Pulmonary artery (tissue), 1 donor: ENCODE results near the genes PDE1C and FKBP9.

GRCh38 chr7:30509144-30509548, 4.5 kb upstream of the GGCT start:
- PRO-cap = no peak

- PRO-cap = no peak
Measured at GRCh38 chr7:30526170-30526709, 21.6 kb upstream of the GGCT start.

GRCh38 chr7:30559403-30559942, 35.2 kb upstream of the GARS1 start:
- PRO-cap = no peak

GRCh38 chr7:30621899-30622694, 27.4 kb downstream of the GARS1 start:
- PRO-cap = no peak

DNA sequence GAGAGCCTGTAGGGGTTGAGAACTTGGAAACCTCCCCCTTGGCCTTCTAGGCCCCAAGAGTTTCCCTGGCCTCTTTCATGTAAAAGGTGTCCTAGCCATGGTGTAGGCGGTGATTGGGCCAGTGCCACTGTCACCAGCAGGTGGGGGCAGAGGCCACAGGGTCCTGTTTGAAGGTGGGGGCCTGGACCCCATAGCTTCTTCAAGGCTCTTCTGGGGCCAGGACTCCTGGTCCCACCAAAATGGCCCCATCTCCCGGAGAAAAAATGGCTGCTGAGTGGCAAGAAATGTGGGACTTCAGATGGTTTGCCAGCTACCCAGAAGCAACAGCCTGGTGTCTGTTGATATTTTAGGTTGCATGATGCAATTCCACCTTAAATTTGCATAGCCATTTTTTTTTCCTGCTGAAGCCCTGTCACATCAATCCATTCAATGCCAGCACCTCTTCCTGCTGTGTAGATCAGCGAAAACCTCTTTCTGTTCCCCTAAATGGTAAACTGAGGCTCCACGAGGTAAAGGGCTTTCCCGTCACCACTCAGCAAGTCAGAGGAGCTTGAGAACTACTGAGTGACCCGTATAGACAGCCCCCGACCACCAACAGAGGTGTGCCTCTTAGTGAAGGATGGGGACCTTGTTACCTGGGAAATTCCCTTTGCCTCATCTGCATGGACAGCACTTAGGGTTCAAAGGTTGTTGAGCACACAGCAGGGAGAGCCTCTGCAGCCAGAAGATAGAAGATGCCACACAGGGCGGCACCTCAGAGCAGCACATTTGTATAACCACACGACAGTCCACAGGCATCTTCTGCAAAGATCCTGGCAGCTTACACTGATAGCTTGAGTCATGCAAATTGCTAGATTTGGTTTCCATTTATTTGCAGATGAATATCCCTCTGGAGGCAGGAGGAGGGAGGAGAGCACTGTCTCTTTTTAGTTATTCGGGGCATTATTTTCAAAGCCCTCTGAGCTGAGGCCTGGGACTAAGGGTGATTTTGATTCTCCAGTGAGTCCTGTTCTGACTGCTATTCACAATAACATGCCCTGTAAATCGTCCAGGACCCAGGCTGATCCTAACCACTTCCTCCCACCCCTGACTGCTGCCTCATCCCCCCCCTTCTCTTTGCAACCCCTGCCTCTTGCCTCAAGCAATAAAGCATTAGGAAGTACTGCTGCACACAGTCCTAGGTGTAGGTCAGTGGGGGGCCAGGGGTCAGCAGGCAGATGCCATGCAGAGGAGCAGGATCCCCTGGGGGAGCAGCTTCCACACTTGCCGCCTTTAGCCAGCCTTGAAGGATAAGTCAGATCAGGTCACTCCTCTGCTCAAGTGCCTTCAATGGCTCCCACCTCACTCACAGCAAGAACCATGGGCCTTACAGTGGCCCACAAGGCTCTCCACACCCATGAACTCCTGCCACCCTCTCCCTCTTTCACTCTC, 24.9 kb upstream of the INMT start:
- PRO-cap = no peak

GRCh38 chr7:30760641-30761120, 8.7 kb downstream of the INMT start:
- PRO-cap = no peak

DNA sequence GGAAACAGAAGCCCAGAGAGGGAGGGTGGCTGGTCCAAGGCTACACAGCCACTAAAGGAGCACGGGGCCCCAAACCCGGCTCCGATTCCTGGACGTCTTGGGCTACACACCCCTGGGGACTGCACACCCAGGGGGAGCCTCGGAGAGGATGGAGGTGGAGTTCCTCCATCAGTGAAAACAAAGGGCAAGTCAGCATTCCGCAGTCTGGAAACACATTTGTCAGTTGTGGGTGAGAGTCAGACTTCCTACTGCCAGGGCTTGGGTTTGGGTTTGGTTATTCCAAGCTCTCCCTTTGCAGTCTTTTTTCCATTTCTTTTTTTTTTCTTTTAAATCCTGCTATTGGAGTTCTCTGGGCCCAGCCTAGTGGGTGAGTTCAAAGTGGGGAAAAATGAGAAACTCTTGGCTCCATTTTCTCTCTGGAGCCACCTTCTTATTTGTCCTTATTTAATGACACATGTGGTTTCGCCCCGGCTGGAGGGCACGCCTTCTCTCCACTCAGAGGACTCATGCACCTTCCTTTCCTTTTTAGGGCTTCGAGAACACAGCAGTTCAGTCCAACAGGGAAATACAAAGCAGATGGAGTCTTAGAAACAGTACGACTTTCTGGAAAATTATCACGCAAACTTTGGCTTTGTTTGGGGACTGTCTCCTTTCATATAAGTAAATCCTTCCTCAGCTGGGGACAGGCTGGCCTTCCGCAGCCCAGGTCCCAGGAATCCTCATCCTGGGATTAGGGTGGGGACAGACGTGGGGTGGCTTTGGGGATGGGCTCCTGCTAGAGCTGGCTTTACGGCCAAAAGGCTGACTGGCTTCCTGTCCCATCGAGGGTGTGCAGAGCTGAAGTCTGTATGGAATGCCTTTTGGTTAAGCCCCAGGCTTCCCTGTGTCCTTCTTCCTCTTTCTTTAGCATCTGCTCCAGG, 59.7 kb upstream of the AQP1 start:
- PRO-cap = bidirectional peak, plus-strand start at position 552 of the sequence, minus-strand start at position 390 of the sequence

GRCh38 chr7:30866973-30867883, 44.4 kb upstream of the AQP1 start:
- PRO-cap = no peak

GRCh38 chr7:30913089-30914184, 1.8 kb downstream of the AQP1 start:
- PRO-cap = no peak

DNA sequence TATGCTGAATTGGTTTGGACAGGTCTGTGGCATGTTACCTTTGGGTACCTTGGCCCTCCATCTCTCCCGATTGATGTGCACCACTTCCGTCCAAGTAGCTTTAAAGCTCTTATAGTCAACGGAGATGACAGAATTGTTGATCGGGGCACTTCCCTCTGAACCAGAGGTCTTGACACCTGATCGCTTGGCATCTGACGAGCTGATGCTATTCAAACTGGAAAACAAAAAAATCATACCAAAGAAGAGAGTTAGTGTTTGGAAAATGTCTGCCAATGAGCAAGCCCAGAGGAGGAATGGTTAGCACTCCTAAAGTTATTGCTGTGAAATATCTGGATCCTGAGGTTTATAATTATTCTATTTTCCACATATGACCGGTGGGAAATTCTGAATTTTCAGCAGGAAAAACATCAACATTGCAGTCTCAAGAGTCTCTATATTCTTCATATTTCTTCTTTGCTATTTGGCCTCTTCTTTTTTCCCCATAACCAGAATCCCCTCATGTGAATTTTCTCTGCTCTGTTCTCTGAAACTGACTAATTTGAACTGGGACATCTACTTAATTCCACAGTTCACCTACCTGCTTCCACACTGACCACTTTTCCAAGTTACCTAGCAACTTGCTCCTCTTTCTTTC, 136.1 kb downstream of the PPP1R17 start:
- PRO-cap = no peak

DNA sequence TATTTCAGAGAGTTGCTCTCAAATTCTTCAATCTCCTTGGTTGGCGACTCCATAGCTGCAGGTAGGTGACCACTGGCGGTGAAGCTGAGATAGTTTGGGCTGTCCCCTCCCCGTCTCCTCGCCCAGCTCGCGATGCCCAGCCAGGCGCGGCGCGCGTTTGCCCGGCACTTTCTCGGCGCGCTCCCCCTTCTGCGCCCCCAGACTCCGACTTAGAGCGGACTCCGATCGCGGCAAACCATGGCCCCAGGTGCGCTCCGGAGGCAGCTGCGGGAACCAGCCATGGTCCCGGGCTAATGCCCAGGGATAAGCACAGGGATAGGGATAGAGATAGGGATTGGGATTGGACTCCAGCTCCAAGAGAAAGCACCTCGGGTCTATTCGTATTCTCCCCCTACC, at the start of gene PDE1C:
PDE1C (minus strand) TSS at position 67 of the 396 bp plus-strand sequence.
- PRO-cap = no peak

- PRO-cap = no peak
Measured at GRCh38 chr7:32464250-32465059, 25.7 kb downstream of the LSM5 start.

DNA sequence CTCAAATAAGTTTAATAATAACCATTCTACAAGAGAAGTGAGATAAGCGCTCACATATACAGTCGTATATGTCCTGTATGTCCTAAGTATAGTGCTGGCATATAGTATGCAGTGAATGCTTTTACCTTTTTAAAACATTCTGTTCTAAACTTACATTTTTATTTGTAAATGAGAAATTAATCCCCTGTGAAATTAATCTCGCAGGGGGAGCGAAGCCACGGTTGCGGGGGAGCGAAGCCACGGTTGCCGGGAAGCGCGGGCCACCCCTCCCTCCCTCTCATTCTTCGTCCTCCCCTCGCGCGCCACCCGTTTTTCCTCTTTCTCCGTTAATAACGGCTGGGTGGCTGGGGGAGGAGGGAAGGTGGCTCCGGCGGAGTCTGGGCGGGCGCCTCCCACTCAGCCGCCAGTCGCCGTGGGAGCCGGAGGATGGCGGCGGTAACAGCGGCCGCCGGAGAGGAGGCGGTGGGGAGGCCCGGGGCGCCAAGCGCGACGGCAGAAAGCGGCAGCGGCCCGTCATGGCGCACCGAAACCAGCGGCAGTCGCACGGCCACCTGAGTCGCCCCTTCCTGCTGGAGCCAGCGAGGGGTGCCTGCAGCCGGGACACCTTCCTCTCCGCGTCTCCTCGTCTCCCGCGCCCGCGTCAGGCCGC, 163.7 kb downstream of the KBTBD2 start:
- PRO-cap = unidirectional peak, plus-strand start at position 406 of the sequence; unidirectional peak, plus-strand start at position 465 of the sequence

- PRO-cap = bidirectional peak, plus-strand start at chr7:32957418, minus-strand start at chr7:32957223
Measured at GRCh38 chr7:32957108-32957714, at the start of gene FKBP9. Gene FKBP9, plus strand, starts transcription at chr7:32957440.

DNA sequence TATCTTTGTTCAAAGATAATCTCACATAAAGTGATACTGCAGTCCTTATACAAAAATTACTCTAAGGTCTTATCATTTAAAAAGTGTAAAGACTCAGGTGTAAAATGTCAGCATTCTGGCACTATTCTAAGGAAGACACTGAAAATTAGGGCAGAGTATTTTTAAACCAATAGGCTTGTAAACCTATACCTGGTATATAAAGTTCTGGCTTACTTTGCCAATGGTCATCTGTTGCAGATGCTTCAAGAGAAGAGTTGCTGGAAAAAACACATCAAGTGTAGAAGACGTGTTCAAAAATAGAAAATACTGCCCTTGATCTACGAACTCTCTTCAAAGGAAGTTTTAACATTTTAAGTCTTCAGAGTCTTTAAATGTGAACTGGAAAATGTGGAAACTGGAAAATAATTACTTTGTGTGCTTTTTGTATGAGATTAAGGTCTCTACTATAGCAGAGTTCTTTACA, 23.9 kb downstream of the NT5C3A start:
- PRO-cap = no peak

- PRO-cap = no peak
Measured at GRCh38 chr7:33044283-33044754, 18.3 kb downstream of the NT5C3A start.

DNA sequence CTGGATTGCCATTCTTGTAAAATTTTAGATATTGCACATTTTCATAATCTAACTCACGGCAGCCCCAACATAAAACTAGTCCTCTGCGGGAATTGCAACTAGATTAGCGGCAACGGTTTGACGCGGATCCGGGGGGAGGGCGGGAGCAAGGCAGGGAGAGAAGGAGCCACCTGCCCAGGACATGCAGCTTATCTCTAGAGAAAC, 633 bp downstream of the NT5C3A start:
- PRO-cap = no peak

DNA sequence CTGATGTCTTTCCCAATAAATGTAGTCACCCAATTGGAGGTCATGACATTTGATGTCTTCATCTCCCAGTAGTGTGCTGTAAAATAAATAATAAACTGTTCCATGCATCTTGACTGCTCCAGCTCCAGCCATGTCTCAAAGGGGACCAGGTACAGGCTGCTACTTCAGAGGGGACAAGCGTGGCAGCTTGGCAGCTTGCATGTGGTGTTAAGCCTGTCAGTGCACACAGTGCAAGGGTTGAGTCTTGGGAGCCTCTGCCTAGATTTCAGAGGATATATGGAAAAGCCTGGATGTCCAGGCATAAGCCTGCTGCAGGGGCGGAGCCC, 7.5 kb upstream of the NT5C3A start:
- PRO-cap = no peak

- PRO-cap = no peak
Measured at GRCh38 chr7:33932742-33933174, 27.4 kb downstream of the BMPER start.

DNA sequence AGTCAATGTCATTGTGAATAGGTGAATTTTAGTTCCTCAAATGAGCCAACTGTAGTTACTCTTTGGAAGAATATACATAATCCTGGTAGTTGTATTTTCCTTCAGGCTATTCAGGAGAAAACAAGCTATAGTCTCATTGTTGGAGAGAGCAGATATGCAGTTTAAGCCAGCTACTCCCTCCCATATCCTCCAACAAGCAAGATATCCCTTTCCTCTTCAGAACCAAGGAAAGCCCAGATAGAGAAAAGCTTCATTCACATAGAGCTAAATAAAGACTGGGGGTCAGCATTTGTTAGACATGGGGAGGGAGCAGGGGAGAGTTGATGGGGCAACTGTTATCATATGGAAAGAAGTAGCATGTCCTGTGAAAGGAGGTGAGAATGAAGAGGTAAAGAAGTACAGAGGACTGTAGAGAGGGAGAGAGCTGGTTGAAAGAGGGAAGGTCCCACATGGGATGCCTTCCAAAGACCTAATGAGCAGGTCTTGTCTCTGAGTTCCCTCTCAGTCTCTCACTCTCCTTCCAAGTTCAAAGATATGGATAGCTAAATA, 71.5 kb upstream of the NPSR1 start:
- PRO-cap = no peak